H7 (cell line): ENCODE results near the gene MTHFD1.

- RAMPAGE, long total RNA, result no peak
Observed at GRCh38 chr14:64195303-64196136, 98.7 kb downstream of the ESR2 start.

- RAMPAGE, long total RNA, result no peak
Observed at GRCh38 chr14:64217332-64217634, 76.9 kb downstream of the ESR2 start.

DNA sequence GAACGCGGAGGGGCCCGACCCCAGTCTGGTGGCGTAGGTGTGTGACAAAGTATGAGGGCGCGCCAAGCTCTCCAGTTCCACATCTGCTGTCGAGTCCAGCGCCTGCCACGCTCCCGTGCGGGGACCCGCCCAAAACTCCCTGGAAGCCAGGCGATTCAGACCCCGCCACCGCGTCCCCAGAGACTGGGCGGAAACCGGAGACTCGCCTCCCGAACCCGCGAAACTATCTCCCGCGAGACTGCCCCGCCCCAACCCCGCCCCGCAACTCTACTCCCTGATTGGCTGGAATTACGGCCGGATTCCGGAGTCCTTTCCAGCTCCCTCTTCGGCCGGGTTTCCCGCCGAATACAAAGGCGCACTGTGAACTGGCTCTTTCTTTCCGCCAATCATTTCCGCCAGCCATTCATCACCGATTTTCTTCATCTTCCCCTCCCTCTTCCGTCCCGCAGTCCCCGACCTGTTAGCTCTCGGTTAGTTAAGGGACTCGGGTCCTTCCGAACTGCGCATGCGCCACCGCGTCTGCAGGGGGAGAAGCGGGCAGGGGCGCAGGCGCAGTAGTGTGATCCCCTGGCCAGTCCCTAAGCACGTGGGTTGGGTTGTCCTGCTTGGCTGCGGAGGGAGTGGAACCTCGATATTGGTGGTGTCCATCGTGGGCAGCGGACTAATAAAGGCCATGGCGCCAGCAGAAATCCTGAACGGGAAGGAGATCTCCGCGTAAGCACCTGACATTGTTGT, at the start of gene MTHFD1:
TSS of gene MTHFD1 (plus strand) at position 599 of the 735 bp plus-strand sequence.
- RAMPAGE, long total RNA, result start-site peak on the plus strand centred at position 604 of the sequence, 30 bp wide, 253 reads

GRCh38 chr14:64441754-64442637, 23.3 kb upstream of the AKAP5 start:
- RAMPAGE, long total RNA, result no peak

DNA sequence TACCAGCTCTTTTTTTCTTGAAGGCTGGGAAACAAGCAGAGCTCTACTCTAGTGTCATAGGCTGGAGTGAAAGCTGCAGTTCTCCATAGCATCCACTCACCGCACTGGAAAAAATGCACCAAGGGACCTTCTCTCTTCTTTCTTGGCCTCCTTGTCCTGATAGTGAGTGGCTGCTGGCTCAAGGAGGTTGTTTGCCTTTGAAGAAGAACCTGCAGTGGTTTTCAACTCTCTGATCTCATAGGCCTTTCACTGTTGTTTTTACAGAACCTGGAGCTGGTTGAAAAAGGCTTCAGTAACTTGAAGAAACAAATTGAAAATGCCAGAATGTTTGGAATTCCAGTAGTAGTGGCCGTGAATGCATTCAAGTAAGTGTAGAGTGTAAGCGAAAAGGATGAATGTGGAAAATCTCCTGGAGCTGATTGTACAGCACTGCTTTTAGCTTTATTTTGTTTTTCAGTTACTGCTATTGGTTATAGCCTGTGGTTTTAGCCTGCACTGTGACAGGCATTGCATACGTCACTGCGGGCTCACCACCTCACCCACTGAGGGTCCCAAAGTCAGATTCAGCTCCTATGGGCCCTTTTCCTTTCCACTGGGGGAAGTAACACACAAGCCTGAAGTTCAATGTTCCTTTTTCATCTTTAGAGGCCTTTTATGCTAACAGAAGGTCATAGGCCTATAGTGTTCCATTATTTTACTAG, 17.2 kb upstream of the AKAP5 start:
- RAMPAGE, long total RNA, result no peak

- RAMPAGE, long total RNA, result no peak
Observed at GRCh38 chr14:64510249-64510975, 5.8 kb downstream of the ZBTB1 start.

GRCh38 chr14:64527800-64528135, 12.8 kb upstream of the HSPA2 start:
- RAMPAGE, long total RNA, result no peak

- RAMPAGE, long total RNA, result no peak
Observed at GRCh38 chr14:64628832-64629638, 75.2 kb upstream of the PLEKHG3 start.

GRCh38 chr14:64673643-64674255, 30.5 kb upstream of the PLEKHG3 start:
- RAMPAGE, long total RNA, result no peak

DNA sequence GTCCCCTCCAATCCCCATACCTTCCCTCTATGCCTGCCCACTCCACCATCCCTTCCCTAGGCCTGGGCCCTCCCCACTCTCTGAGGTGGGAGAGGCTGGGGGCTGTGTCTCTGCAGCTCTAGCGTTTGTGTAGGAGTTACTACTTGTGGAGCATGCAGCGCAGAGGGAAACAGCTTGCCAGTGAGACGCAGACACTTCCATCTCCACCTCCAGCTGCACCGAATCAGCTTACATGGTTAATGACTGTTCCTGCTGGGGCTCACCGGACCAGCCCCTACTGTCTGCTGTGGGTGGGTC, 18.6 kb upstream of the PLEKHG3 start:
- RAMPAGE, long total RNA, result no peak

DNA sequence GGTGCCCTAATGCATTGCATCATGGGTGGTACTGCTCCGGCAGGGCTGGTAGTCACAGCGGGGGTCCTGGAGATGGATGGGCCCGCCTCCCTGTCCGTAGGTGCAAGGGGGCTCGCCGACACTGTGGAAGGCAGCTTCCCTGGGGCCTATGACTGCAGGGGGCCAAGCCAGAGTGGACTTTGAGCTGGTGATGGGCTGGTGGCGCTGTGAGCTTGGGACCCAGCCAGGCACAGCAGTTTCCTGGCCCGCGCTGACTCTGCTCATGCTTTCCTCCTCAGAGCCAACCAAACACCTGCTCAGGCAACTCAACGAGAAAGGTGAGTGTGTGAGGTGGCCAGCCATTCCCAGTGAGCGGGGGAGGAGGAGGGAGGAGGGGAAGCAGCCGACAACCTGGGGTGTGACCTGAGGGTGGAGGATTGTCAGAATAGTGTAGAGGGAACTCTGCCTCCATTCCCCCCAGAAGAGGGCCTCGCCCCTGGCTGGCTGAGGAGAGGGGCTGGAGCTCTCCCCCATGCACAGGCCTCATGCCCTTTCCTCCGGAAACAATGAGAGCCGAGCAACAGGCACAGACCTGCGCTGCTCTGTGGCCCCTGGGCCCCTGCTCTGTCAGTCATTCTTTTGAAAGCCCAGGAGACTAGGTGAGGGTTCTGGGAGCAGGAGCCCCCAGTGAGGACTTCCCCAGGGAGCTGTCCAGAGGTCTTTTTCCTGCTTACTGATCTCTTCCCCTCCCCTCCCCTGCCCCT, 32.5 kb downstream of the PLEKHG3 start:
- RAMPAGE, long total RNA, result no peak

DNA sequence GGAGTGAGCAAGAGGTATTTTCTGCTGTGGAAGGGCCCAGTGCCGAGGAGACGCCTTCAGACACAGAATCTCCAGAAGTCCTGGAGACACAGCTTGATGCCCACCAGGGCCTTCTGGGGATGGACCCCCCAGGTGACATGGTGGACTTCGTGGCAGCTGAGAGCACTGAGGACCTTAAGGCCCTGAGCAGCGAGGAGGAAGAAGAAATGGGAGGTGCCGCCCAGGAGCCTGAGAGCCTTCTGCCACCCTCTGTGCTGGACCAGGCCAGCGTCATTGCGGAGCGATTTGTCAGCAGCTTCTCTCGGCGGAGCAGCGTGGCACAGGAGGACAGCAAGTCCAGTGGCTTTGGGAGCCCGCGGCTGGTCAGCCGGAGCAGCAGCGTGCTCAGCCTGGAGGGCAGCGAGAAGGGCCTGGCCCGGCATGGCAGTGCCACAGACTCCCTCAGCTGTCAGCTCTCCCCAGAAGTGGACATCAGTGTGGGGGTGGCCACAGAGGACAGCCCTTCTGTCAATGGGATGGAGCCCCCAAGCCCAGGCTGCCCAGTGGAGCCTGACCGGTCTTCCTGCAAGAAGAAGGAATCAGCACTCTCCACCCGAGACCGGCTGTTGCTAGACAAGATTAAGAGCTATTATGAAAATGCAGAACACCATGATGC, 37.0 kb downstream of the PLEKHG3 start:
- RAMPAGE, long total RNA, result no peak

DNA sequence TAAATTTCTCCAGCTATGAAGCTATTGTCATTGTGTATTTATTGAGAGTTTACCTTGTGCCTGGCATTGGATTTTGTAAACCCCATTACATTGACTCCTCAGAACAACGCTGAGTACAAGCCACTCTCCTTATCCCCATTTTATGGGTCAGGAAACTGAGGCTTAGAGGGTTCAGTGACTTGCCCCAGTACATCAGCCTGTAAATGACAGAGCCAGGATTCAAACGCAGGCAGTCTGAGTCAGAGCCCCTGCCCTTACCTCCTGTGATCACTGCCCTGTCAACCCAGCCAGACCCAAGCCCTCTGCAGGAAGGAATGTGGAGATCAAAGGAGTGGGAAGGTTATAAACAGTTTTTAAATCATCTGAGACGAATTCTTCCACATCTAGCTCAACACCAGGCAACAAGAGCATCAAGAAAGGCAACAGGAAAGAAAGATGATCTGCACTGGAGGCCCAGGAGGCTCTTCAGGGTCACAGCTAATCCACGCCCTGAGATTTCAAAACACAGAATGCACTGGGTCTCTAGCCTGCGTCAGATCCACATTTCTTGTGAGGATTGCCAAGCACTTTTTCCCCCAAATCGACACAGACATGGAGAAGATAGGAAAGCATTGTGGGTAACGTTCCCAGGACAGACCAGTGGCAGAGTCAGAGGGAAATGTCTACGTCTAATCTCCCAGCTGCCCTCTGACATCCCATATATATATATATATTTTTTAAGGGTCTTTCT, 38.5 kb downstream of the SPTB start:
- RAMPAGE, long total RNA, result no peak

DNA sequence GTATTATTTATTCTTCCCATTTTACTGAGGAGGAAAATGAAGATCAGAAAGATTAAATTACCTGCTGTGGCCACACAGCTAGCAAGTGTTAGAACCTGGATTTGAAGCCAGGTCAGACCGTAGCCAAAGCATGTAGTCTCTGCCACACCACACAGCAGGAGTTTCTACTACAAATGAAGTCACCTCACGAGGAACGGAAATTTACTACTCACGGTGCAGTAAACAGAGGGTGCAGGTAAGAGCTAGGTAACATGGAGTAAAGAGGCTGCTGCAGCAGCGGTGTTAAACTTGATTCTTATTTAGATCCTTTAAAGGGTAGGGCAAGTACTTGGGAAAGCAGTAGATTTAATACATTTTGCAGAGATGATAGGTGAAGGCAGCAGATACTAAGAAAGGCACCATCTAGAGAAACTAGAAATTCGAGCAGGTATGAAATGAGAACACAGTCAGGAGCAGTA, 21.7 kb downstream of the SPTB start:
- RAMPAGE, long total RNA, result no peak

DNA sequence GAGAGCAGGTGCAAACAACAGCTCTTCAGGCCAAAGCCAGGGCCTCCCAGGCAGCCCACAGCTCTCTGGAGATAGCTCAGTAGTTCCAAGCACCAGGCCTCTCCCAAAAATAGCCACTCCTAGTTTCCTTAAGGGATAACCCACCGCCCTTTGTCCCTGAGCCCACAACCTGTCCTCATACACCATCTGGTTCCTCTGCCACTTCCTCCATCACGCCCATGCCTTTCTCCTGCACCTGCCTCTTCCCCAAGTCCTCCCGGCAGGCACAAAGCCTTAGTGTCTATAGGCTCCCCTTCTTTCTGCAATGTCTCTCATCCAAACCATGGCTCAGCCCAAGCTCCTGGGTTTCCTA, 2.1 kb downstream of the RAB15 start:
- RAMPAGE, long total RNA, result no peak

DNA sequence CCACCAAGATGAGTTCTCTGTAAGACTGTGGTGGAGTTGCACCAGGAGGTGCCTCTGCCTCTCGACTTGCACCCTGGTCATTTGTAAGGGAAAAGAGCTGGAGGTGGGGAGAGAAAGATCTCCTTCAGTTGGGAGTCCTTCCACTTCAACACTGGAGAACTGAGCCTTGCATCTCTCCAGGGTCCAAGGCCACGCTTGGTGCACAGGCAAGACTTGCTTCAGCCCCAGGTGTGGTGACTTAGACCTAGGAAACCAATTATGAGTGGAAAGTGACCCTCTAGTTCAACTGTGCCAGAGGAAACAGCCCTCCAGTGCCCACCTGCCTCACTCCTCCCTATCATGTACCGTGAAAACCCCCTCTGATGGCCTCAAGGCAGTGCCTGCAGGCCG, 40.6 kb downstream of the MAX start:
- RAMPAGE, long total RNA, result no peak

DNA sequence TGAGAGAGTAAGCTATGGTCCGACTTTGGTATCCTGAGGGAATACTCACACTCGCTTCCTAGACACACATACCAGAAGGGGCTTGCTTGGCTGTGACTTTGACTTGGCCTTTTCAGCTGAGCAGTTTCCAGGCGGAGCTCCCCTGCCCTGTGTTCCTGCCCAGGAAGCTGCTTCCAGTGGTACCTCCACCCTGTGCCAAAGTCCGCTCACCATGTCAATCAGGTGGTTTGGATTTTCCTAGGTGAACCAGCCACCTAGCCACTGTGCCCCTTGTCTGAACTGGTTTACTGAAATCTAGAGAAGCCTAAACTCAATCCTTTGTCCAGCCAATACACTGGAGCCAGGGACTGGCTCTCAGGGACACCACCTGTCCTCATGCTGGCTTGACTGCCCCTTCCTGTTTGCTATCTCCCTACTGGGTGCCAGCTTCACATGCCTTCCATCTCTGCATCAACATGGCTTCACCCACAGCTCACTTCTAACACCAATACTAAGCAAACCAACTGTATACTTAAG, 28.6 kb downstream of the MAX start:
- RAMPAGE, long total RNA, result no peak

DNA sequence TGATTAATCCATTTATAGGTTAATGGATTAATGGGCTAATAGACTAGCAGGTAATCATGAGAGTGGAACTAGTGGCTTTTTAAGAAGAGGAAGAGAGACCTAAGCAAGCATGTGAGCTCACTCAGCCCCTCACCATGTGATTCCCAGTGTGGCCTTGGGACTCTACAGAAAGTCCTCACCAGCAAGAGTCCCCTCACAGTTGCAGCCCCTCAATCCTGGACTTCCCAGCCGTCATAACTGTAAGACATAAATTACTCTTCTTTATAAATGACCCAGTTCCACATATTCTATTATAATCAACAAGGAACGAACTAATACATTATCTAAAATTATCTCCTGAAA, 60.7 kb upstream of the FUT8 start:
- RAMPAGE, long total RNA, result no peak

- RAMPAGE, long total RNA, result no peak
Observed at GRCh38 chr14:65495536-65495969, 83.0 kb downstream of the FUT8 start.

DNA sequence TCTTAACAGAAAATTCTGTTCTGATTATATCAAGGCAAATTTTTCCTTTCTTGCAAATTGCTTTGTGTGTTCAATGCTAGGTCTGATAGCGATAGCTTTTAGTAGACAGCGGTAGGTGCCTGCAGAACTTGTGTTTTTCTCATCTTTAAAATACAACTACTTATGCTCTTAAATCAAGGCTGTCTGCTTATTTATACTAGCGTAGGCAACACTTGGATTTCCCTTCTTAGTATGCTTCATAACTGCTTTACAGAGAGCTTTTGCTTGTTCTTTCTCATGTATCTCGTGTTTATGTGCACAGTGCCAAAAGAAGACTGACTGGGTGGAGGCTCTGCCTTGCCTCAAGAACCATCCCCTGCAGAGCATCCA, 8.1 kb upstream of the GARIN2 start:
- RAMPAGE, long total RNA, result no peak